CD14-positive monocyte (primary cell): ENCODE measurements around the genes ABCB11 and BBS5.

GRCh38 chr2:166182735-166182934, 54.8 kb upstream of the SCN1A start:
- CAGE, long polyA plus RNA: no peak

- CAGE, long polyA plus RNA: no peak
Measured at GRCh38 chr2:166230355-166230861, 102.6 kb upstream of the SCN1A start.

DNA sequence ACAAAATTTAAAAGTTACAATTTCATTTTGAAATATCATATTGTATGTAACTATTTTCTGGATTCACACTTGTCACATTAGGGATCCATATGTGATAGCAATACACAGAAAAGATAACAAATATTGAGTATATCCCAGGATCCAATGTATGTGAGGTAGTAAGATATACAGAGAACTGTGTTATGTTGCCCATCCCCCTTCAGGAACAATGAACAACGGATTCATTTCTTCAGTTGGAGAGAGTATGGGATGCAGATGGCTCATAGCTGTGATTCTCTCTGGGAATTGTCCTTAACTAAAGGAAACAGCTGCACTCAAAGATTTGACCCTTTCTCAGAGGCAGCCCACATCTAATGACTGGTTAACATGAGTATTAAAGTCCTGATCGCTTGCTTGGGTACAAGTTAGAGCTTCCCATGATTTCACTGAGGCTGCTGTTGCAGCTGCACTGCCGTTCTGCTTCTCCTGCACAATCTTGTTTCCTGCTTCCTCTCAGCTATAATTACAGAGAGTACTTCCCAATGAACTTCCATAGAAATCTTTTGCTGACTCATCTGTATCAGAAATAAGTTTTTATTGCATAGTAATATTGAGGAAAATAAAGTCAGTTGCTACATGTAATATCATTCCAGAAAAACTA, 12.7 kb upstream of the SCN9A start:
- CAGE, long polyA plus RNA: no peak

DNA sequence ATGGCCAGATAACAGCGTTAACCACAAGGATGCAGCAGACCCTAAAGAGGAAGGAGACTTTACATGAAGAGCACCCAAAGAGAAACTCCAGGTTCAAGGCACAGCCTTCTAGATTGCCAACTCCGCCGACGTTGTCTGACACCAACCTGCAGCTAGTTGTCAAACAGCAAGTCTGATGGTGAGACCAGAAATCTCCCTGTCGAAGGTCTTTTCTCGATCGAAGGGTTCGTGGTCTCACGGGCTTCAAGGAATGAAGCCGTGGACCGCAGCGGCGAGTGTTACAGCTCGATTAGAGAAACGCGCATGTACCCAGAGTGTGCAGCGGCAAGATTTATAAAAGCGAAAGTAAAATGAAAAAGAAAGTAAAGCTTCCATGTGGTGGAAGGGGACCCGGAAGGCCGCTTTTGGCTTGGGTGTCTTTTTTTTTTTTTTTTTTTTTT, 251.8 kb downstream of the B3GALT1 start:
- CAGE, long polyA plus RNA: no peak

DNA sequence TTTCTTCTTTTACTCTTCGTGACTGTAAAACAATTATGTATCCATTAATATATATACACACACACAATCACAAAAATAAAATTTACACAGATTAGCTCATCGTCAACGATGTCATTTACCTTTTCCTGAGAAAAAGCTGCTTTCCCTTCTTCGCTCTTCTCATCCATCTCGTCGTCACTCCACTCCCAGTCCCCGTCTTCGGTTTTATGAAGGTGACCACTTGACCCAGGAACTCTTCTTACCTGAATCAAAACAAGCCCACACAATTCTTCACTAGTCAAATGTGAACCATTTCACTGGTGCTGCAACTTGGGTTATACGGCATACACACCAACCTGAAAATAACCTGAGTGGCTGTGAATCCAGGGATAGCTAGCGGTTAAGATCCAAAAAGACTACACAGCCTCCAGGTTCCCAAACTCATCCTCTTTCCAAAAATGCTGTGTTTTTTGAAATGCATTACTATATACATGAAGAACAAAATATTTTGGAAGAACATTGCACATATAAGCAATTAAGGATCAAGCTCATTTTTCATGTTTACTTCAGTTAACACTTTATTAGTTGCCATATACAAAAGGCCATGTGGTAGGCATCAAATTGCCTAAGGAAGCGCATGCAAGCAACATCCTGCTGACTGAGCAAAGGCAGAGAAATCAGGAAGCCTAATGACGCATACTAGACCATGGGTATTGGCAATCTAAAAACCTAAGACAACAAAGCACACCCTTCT, 172.2 kb downstream of the STK39 start:
- CAGE, long polyA plus RNA: no peak

DNA sequence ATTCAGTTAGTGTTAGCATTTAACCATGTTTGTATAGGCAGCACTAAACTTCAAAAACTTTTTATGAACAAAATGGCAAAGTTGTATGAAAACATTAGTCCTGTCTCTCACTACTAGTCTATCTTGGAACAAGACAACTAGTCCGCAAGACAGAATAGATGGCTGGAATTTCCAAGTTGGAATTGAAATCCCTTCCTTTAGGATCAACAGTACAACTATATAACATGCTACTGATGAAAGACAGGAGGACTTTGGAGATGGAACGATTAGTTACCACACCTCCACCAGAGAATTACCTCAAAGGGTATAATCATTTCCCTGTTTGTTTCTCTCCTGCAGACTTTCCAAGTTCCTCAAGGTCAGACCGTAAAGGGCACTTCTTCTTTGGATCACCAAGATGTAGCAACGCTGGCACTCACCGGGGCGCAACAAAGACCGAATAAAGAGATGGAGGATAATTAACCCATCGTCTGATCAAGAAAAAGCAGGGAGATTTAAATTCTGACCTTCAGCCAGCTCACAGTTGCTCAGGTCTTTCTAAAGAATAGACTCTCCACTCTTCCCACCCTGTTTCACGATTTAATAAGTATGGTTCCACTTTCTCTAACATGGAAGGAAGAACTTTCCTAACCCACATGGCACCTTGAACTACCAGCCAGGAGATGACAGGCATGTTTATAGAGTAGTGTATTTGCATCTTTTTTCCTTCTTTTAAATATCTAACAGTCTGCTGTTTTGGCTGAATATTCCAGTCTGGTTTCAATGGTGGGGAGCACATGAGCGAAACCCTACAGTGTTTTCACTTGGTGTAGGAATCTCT, 25.8 kb downstream of the STK39 start:
- CAGE, long polyA plus RNA: no peak

GRCh38 chr2:168240894-168241367, 6.5 kb downstream of the STK39 start:
- CAGE, long polyA plus RNA: no peak

DNA sequence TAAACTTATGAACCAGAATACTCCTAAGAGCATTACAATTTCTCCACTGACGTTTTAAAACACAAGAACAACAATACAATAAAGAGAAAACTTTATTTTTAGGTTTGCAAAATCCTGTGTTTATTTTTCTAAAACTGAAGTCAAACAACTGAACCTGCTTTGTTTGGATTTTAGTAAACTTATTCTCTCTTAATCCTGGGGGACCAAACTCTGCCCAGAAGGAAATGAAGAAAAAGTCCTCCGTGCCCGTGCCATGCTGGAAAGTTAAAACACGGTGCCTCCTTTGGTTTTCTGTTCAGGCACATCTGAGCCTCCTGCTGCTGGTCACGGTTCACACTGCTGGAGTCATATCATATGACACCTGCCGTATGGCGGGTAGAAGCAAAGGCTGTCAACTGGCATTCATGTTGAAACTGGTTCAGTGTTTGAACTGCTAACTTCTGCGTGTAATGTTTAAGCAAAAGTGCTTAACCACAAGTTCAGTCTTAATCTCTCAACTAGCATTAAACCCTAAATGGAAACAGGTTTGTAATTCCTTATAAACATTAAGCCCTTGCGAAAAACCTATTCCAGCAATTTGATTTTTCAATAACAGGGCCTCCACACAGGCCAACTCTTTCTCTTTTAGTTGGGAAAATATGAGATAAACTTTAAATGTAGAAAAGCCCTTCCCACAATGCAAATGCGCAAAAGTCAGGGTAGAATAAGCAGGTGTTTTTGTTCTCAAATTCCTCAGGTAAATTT, 3.1 kb downstream of the STK39 start:
- CAGE, long polyA plus RNA: no peak

GRCh38 chr2:168460457-168460958, 4.4 kb downstream of the CERS6 start:
- CAGE, long polyA plus RNA: no peak

DNA sequence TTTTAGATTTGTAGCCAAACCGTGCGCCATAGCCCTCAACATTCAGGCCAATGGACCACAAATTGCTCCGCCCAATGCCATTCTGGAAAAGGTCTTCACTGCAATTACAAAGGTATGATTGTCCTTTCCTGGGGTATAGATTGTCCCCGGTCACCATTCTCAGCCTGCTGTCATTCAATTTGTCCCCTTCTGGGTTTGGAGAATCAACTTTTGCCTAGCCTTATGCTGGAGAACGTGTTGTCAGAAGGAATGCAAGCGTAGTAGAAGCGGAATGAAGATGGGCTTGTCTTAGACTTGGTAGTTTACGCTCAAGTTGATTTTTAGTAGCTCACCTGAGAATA, 91.5 kb downstream of the CERS6 start:
- CAGE, long polyA plus RNA: no peak

- CAGE, long polyA plus RNA: no peak
Measured at GRCh38 chr2:168639495-168639987, 162.9 kb upstream of the NOSTRIN start.

DNA sequence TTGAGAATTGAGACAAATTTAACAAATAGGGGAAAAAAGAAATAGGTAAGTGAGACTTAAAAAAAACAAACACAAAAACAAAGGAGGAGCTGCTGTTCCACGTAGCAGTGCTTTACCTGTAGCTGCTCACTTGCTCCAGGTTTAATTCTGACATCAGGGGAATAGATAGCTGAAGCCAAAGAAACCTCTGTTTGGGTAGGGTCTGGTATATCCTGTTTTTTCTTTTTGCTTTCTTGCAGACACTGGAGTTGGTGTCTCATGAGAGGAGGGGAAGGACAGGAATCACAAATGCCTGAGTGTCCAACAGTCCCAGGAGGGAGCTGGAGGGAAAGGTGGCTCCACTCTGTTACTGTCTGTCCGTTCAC, 152.4 kb upstream of the NOSTRIN start:
- CAGE, long polyA plus RNA: no peak

DNA sequence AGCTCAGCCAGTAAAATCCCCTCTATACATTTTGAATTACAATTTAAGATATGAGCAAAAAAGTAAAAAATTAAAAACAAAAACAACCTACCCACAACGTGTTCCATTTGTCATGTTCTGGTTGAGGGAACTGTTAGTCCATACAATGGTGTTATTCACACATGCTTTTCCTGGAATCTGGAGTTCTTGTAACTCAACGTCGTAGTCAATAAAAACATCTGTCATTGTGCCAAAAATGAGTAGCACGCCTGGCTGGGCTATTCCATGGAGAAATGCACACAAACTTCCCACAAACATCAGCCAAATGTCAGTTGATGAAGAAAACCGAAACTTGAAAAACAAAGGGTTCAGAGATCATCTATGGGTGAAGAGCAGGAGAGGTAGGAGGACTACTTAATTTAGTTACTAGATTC, 17.9 kb downstream of the ABCB11 start:
- CAGE, long polyA plus RNA: no peak

DNA sequence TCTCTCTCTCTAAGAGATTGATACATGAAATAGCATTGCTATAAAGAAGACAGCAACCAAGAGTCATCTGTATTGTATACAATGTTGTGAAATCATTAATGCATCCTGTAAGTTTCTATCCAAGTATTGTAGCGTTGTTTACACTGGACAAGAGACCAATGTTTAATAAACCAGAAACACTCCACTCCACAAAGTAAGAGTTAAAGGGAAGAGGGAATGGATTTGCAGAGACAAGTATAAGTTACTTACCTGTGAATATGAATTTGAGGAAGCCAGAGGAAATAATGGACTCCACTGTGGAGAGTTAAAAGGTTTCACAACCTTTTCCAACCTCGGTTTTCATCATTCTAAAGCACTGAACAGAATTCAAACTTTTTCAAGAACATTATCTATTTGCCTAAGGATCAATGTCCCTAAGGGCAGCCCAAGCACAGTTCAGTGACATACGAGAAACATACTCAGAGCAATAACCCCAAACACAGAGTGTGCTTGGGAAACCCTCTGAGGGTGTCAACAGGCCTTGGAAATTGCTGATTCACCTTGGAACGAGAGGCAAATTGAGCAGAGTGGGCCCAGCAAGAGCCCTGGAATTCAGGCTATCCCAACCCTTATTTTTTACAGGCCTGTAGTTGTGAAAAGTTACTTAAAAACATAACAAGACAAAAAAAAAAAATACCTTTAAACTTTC, at the start of gene ABCB11:
Gene ABCB11 (minus strand): TSS at position 349 of the 688 bp plus-strand sequence.
- CAGE, long polyA plus RNA: no peak

DNA sequence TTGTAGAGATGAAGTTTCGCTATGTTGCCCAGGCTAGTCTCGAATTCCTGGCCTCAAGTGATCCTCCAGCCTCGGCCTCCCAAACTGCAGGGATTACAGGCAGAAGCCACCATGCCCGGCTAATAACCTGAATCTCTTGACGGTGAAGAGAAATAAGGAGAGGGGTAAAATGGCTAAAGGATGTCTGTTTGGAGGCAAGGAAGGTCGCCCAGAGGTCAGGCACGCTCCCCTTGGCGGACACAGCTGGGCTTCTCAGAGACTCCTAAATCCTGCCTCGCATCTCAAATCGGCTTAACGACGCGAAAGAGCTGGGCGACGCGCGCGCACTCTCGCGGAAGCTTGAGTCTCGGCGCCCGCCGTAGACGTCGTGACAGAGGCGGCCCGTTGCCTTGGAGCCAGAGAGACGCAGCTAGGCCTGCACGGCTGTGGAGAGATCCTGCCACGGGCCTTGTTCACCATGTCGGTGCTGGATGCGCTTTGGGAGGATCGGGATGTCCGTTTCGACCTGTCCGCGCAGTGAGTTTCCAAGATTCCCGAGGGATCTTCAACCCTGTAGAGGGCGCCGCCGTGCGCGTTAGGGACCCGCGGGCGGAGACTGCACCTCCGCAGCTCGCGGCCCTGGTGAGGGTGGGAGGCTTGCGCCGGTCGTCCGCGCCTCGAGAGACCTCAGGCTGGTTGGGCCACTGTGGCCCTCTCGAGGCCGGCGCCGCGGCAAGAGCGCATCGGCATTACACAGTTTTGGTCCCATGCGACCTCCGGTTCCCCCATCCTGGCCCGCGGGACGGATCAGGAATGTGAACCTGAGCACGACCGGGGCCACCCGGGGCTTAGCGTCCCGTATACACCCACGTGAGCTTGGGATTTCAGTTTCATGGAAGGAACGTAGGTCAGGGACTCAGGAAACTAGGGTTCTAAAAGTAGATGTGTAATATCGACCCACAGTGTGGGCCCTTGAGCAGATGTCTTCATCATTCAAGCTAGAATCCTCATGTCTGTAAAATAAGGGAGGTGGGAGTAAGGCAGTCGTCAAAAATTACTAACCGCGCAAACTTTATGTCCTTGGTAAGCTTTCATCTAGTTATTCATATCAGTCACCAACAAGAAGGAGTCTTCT, at the start of gene BBS5:
Gene BBS5 (plus strand): TSS at position 398 of the 1,114 bp plus-strand sequence.
- CAGE, long polyA plus RNA: no peak

GRCh38 chr2:169734546-169735226, 1.1 kb downstream of the KLHL23 start:
- CAGE, long polyA plus RNA: no peak

GRCh38 chr2:169982573-169983149, 155.4 kb downstream of the UBR3 start:
- CAGE, long polyA plus RNA: no peak

- CAGE, long polyA plus RNA: no peak
Measured at GRCh38 chr2:170000281-170000918, 173.1 kb downstream of the UBR3 start.

- CAGE, long polyA plus RNA: no peak
Measured at GRCh38 chr2:170084482-170085672, 93.1 kb upstream of the MYO3B start.

DNA sequence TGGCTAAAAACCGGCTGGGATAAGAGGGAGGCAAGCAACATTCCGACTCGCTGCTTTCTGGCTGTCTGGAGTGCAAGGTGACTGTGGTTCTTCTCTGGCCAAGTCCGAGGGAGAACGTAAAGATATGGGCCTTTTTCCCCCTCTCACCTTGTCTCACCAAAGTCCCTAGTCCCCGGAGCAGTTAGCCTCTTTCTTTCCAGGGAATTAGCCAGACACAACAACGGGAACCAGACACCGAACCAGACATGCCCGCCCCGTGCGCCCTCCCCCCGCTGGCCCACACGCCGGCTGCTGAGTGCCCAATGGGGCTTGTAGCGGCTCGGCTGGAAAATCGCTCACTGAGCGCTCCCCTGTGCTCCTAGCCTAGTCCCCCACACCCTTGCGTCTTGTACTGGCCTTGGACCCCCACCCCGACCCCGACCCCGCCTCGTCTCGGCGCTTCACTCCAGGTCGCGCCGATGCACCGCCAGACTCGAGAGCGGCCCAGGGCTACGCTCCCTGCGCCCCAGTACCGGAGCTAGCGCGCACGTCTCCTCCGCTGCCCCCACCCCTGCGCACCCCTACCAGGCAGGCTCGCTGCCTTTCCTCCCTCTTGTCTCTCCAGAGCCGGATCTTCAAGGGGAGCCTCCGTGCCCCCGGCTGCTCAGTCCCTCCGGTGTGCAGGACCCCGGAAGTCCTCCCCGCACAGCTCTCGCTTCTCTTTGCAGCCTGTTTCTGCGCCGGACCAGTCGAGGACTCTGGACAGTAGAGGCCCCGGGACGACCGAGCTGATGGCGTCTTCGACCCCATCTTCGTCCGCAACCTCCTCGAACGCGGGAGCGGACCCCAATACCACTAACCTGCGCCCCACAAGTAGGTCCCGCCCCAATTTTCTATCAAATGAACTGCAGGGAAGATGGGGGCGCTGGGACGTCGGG, 1.4 kb downstream of the GAD1 start:
- CAGE, long polyA plus RNA: no peak